Neuron (in vitro differentiated cells): ENCODE results near the genes COPB2 and SLC25A36.

- PRO-cap = bidirectional peak, plus-strand start at chr3:139389409, minus-strand start at chr3:139389296; bidirectional peak, plus-strand start at chr3:139389875, minus-strand start at chr3:139389637
Measured at GRCh38 chr3:139388945-139389736, at the start of gene COPB2. TSS of gene COPB2 (minus strand) at chr3:139389647.

DNA sequence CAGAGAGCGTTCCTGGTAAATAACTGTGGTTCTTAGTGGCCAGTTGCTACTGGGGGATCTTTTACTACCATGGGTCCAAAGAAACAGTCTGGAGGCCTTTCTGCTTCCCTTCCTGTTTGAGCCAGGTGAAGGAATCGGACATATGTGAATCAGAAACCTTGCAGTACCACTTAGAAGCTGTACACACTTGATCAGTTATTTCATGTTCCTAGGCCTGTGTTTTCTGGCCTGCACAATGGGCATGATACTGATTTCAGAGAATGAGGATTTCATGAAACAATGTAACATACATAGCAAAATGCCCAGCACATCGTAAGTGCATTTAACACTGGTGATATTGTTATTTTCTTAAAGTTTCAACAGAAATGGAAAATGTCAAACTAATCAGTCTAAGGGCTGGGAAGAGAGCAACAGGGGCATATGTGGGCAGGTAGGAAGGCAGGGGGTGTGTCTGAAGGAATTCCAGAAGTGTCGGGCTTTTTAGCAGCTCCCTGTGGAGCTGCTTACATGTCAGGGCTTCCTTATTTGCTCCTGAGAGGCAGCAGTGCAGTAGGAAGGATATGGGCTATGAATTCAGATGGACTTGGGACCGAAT is 311.4 kb downstream of the CLSTN2 start:
- PRO-cap = no peak

DNA sequence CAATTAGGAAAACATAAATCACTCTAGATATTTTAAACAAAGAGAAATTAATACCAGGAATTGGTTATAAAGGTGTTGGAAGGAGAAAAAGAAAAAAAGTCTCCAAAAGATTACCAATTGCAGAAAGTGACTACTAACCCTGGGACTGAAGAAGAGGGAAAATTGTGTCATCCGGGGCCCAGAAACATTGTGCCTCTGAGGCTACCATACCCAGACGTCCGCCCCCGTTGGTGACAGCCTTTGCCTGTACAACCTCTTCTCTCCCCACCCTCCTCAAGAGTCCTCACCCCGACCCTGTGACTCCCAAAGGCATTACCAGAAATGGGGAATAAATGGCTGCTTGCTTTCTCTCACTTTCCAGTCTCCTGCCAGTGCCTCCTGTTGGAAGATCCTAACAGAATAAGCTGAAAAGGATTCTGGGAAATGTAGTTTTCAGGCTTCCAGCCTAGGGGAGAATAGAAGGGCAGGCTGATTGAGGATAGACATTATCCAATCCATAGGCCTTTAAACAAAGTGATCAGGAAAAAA is 30.8 kb upstream of the SLC25A36 start:
- PRO-cap = no peak

DNA sequence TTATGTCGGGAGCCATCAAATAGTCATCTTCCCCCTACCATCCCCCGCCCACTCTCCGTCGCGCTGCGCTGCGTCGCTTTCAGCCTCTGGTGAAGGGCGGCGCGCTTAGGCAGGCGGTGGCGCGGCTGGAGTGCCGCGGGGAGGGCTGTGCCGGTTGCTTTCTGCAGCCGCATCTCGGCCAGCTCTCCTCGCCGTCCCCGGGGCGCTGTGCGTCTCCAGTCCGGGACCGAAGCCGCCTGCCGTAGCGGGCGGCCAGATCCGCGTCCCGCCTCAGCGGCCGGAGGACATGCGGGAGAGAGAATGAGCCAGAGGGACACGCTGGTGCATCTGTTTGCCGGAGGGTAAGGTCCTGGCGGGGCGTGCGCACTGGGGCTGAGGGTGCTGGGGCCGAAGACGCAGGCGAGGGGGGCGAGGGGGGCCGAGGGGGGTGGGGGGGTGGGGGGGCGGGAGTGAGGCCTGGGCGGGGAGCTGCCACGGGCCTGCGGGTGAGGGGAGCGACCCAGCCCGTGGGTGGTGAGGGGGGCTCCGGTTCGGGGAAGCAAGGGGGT is at the start of gene SLC25A36:
Gene SLC25A36, plus strand, starts transcription at position 82 of the 548 bp plus-strand sequence.
- PRO-cap = bidirectional peak, plus-strand start at position 116 of the sequence, minus-strand start outside the sequence

DNA sequence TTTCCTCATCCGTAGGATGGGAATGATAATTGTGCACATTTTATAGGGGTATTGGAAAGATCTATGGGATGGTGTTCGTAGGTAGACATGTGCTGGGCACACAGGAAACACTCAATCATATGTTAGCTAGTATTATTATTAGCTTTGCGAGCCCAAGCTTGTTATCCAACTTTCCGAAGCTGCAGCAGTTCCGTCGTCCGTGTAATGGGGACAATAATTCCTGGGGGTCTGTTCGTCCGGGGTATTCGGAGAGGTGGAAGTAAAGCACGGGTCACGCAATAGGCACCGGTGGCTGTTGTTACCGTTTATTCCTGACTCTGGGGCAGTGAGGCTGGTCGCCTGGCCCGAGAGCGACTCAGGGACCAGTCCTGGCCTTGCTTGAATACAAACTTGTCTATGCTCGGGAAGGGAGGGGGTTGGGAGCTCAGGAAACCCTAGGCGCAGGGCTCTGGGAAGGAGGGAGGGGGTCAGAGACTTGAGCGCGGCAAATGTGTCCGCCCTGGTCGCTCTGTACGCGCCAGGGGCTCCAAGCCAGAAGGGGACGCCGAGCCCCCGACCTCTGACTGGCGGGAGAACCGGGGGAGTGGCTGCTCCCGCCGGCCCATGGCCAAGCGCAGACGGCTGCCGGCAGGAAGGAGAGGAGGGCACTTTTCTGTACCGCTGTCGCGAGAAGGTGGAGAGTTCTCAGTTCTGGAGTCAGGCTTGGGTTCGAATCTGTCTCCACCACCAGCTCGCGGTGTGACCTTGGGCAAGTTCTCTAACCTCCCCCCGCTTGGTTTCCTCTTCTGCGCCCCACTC is 1.4 kb downstream of the SPSB4 start:
- PRO-cap = bidirectional peak, plus-strand start at position 308 of the sequence, minus-strand start at position 357 of the sequence; bidirectional peak, plus-strand start at position 614 of the sequence, minus-strand start at position 585 of the sequence

DNA sequence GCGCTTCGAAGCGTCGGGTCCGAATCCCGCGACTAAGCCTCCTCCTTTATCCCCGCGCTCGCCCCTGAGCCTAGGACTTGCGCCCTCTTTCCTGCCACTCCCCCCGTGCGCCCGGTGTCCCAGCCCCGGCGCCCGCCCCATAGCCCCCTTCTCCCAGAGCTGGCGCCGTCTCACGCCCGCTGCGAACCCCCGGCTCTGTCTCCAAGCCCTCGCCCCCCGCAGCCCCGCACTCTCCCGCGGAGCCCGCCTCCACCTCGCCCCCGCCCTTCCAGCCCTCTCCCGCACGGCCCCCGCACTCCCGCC is 387 bp downstream of the PXYLP1 start:
- PRO-cap = no peak

- PRO-cap = no peak
Measured at GRCh38 chr3:141241464-141242486, 10.2 kb downstream of the PXYLP1 start.

DNA sequence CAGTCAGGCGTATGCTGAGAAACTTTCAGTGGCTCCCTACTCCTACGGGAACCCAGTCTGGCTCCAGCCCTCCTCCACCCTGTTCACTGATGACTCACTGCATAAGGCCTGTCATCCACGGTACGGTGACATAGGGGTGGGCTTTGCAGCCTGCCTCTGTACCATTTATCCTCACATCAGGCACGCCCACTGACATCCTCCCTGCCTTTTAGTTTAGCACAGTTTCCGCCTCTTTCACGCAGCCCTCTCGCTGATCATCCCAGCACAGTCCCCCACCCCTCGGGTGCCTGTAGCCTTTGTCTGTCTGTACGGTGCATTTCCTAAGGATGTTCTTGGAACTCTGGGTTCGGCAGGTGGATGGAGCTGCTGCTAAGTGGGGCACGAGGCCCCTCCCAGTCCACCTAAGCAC is 11.7 kb downstream of the PXYLP1 start:
- PRO-cap = no peak

DNA sequence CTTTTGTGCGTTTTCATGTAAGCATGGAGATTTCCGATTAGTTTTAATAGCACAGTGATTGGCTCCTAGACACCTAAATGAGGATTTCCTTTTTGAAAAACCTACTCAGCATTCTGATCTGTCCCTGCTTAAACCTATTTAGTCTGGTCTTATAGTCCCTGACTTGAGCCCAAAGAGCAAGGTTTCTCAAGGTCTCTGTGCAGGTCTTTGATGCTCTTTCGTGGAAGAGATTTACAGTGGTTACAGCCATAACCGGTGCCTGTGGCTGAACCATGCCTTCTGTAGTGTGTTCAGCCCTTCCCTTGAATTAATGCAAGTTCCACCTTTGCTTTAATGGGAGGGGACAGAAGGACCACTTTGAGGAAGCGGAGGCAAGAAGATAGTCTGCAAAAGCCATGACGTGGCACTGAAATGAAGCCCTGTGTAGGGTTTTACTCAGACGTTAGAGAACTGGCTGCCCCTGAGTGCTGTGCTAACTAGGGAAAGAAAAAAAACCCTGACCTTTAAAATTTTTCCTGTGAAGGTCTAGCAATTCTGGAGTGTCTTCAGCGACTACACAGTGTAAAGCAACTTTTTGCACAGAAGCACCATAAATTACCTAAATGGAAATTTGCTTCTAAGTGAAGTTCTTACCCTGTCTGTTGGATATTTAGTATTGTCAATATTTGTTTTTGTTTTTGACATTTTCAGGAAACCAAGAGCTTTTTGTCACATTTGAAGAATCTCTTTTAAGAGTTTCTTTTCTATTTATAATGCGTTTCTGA is 43.1 kb downstream of the ZBTB38 start:
- PRO-cap = no peak

DNA sequence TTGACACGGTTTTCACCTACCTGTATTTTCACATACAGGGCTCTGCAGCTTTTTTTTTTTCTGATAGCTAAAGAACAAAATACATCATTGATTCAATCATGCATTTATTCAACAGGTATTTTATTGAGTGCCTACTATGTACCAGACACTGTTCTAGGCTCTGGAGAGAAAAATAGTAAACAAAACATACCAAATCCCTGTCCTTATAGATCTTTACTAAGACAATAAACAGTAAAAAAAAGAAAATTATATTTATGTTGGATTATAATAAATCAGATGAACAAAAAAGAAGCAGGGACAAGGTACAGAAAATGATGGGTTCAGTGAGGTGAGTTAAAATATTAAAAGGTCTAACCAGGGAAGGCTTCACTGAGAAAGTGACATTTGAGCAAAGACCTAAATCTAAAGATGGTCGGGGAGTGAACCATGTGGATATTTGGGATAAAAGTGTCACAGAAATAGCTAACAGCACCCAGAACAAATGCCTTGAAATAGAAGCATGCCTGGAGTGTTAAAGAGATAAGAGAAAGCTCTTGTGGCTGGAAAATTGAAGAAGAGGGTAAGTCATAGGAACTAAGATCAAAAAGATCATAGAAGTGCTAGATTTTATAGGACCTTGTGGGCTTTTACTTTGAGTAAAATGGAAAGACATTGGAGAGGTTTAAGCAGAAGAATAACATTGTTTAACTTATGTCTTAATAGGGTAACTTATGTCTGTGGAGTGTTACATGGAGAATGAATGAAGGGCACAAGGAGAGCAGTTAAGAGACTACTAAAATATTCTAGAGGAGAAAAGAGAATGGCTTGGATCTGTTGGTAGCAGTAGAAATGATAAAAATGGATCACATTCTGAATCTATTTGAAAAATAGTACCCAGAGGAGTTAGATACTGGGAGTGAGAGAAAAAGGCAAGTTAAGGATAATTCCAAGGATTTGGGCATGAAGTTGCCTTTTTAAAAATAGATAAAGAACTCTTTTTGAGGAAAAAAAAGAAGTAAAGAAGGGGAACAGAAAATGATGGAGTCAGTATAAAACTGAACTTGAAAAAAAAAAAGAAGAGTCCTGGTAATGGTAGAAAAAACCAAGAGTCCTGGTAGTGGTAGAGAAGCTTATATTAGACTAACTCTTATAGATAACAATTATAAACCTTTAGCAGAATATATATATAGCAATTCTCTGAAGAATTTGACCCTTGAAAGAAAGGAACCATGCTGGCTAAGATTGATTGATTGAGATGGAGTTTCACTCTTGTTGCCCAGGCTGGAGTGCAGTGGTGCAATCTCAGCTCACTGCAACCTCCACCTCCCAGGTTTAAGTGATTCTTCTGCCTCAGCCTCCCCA is 105.5 kb downstream of the RASA2 start:
- PRO-cap = no peak

GRCh38 chr3:141661311-141661931 is 76.7 kb upstream of the RNF7 start:
- PRO-cap = no peak

- PRO-cap = no peak
Measured at GRCh38 chr3:141686615-141687518, 51.2 kb upstream of the RNF7 start.

DNA sequence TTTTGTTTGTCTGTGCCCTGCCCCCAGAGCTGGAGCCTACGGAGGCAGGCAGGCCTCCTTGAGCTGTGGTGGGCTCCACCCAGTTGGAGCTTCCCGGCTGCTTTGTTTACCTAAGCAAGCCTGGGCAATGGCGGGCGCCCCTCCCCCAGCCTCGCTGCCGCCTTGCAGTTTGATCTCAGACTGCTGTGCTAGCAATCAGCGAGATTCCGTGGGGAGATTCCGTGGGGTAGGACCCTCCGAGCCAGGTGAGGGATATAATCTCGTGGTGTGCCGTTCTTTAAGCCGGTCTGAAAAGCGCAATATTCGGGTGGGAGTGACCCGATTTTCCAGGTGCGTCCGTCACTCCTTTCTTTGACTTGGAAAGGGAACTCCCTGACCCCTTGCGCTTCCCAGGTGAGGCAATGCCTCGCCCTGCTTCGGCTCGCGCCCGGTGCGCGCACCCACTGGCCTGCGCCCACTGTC is 613 bp upstream of the GRK7 start:
- PRO-cap = no peak

DNA sequence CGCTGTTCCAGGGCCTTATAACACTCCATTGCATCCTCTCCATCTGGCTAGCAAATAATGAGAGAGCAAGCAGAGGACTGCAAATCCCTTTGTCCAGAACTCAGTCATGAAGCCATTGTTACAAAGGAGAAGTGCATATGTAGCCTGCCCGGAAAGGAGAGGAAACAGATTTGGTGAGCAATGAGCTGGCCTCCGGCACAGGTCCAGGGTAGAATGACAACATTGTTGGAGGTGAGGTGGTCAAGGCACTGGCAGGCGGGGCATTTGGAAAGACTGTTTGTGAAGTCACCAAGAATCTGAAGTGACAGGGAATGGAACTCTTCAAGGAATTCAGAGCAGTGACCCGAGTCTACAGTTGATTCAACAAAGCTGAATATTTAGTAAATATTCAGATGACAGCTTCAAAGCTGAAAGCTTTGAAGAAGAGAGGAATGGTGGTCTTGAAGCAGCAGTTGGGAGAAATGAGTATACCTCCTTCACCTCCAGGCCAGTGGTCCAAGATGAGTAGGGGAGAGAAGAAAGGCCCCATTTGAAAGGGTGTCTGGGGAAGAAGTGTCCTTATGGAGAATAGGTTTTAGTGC is 24.9 kb upstream of the ATP1B3 start:
- PRO-cap = no peak

- PRO-cap = no peak
Measured at GRCh38 chr3:141888588-141889247, 12.3 kb downstream of the ATP1B3 start.

DNA sequence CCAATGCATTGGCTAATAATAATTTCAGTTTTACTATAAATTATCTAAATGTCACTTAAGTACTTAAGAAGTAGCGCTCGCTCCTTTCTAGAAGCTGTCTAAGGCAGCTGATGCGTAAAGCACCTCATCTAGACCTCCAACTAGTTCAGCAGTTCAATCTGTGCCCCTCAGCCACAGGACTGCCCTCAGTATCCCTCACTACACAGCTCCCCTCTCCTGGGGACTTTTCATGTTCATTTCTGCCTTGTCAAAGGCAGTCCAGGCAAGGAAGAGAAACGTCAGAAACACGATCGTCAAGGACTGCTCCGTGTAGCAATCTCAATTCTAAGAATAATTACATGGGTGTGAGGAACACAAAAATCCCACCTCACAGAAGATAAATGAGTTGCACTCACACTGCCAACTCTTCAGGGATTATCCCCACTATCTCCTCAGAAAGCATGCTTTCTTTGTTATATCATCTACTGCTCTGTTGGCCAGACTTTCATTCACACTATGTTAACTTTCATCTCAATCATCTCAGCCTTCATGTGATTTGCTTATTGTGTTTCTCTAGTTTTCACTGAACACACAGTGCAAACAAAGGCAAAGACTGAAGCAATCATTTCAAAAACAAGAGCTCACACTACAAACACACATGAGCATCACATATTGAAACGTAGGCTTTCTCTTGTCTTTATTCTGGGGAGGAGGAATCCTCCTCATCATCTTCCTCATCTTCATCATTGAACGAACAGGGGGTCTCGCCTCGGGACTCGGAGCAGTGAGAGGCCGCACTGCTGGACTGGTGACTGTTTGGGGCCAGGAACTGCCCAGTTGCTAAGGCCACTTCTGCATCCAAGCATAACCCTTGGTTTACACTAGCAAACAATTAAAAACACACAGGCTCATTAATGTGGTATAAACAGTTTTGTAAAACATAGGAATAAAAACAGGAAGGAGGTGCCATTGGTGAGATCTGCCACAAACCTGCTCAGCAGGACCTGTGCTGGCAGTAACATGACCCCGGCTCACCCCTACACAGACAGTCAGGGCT is 75.7 kb downstream of the ATP1B3 start:
- PRO-cap = no peak

GRCh38 chr3:142239438-142239815 is 14.0 kb upstream of the GK5 start:
- PRO-cap = no peak

- PRO-cap = no peak
Measured at GRCh38 chr3:142530449-142531086, 48.0 kb downstream of the ATR start.

GRCh38 chr3:143028199-143028637 is 26.8 kb downstream of the U2SURP start:
- PRO-cap = no peak

DNA sequence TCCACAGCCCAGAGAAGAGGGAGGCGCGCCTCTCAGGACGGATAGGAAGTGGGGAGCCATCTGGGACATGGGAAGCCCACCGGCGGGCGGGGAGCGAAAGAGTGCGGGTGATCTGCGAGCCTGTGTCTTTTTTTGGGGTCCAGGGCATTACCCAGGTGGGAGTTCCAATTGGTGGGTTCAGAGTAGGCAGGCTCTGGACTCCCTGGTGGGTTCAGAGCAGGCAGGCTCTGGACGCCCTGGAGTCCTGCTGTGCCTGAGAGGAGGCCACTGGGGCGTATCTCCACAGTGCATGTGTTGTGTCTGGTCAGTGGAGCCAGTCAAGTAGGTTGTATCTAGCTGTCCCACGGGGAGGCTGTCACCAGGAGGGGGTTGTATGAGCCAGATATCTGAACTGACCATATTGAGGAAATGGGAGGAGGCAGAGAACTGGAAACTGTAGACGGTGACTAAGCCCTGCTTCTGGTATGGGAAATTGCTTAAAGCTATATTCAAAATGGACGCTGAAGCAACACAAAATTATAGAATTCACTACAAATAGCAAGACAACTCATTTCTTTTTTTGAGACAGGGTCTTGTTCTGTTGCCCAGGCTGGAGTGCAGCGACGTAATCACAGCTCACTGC is 34.6 kb upstream of the CHST2 start:
- PRO-cap = bidirectional peak, plus-strand start at position 421 of the sequence, minus-strand start at position 229 of the sequence